SK-MEL-5 (cell line): ENCODE measurements around the genes LILRA4, LENG9, LILRA1, LILRB1 and KIR3DL3.

DNA sequence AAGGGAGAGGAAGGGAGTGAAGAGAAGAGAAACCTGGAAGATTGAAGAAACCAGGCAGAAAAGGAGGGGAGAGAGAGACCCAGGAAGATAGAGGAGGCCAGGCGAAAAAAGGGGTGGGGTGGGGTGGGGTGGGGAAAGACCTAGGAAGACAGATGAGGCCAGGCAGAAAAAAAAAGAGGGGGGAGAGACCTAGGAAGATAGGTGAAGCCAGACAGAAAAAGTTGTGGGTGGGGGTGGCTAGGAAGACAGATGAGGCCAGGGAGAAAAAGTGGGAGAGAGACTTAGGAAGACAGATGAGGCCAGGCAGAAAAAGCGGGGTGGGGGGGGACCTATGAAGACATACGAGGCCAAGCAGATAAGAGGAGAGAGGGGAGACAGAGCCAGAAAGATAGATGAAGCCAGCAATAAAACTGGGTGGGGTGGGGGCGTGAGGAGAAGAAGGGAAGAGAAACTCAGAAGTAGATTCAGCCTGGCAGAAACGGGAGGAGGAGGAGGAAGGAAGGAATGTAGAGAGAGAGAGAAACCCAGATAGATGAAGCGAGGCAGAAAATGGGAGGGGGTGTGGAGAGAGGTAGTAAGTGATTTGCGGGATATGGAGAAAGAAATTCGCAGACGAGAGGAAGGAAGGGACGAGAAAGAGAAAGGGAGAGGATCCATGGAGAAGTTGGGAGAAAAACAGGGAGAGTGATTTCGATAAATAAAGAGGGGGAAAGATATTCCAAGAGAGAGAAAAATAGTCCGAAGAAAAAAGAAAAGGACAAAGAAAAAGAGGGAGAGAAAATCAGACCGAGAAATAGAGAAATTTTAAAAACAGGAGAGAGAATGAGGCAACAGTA, 12.3 kb upstream of the CACNG6 start:
RAMPAGE:
- cytosol, long total RNA, result no peak
- long total RNA, result no peak
- nucleus, long total RNA, result no peak

DNA sequence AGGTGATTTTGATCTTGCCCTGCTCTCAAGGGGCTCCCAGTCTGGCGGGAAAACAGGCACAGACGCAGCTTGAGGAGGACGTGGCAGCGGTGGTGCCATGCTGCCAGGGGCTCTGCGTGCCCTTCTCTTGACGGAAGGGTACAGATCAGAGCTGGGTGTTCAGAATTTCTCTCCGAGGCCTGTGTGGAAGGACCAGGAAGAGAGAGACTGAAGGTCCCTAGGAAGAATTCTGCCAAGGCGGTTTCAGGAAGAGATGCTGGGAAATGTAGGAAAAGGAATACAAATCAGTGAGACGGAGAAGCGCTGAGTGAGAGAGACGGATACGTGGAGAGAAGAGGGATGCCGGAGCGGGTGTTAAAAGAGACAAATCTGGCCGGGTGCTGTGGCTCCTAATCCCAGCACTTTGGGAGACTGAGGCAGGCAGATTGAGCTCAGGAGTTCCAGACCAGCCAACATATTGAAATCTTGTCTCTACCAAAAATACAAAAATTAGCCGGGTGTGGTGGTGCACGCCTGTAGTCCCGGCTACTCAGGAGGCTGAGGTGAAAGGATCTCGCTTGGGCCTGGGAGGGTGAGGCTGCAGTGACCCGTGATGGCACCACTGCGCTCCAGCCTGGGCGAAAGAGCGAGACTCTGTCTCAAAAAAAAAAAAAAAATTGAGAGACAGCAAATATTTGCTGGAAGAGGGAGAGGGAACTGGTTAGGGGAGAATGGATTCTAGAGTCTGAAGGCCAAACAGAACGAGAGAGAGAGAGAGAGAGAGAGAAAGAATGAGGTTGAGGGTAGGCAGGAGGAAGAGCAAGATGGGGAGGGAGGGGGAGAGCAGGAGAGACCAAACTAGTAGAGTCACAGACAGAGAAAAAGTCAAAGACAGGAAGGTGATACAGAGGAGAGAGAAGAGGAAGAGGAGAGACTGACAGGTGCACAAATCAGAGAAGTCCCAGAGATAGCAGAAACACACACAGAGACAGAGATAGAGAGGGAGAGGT, 5.9 kb upstream of the CACNG6 start:
RAMPAGE:
- cytosol, long total RNA, result no peak
- long total RNA, result no peak
- nucleus, long total RNA, result no peak

DNA sequence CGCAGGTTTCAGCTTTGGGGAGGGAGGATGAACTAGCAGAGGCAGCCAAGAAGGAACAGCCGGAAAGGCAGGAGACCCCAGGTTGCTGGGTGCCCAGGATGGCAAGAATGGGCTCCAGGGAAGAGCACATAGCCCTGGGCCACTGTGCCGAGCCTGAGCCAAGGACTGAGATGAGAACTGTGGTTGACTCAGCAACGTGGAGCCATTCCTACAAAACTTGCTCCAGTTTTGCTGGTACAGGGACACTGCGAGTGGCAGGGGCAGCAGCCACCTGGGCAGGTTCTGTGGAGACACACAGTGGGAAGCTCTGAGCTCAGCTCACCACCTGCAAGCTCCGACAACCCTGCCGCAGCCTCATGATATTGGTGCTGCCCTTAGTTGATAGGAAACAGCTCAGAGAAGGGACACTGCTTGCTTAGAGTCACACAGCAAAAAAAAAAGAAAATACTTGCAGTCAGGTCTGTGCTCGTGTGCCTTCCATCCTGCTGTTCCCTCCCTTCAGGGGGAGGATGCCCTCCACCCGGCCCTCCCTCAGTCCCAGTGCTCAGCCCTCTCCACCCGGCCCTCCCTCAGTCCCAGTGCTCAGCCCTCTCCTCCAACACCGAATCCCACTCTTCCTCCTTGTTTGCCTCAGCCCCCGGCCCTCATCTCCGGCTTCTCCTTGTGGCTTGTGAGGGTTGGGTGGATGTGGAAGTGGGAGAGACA, 6.0 kb downstream of the TFPT start:
RAMPAGE:
- cytosol, long total RNA, result no peak
- long total RNA, result no peak
- nucleus, long total RNA, result no peak

DNA sequence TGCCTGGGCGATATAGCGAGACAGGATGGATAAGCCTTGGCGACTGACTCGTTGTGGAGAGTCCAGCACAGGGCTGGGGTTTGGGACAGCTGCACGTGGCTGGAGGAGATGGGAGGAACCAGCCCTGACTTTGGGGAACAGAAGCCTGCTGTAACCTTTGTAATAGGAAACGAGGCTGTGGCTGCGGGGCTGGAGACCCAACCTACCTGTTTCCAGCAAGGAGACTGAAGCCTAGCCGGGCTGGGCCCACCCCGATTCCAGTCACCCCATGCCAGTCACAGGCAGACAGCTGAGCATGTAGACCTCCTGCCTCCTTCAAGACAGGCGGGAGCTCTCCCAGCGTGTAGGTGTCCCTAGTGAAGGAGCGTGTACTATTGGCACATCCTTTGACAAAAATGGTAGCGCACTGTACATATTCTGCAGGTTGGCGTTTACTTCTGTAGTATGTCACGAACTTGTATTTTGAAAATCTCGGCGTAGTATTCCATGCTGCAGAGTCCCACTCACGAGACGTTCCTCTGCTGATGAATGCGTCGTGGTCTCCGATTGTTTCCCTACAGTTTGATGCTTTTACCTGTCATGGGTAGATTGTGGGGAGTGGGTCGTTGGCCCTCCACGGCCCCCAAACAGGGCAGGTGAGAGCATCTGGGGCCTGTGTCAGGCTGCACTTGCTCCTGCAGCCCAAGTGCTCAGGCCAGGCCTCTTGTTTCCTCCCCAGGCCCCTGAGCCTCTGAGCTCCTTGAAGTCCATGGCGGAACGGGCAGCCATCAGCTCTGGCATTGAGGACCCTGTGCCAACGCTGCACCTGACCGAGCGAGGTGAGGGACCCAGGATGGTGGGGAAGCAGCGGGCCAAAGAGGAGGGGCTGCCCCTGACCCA, 7.8 kb downstream of the LENG1 start:
RAMPAGE:
- cytosol, long total RNA, result no peak
- long total RNA, result no peak
- nucleus, long total RNA, result no peak

GRCh38 chr19:54152731-54153350, 6.7 kb downstream of the LENG1 start:
RAMPAGE:
- cytosol, long total RNA, result no peak
- long total RNA, result no peak
- nucleus, long total RNA, result no peak

RAMPAGE:
- cytosol, long total RNA, result no peak
- long total RNA, result no peak
- nucleus, long total RNA, result no peak
Measured at GRCh38 chr19:54207915-54208948, 7.6 kb downstream of the RPS9 start.

DNA sequence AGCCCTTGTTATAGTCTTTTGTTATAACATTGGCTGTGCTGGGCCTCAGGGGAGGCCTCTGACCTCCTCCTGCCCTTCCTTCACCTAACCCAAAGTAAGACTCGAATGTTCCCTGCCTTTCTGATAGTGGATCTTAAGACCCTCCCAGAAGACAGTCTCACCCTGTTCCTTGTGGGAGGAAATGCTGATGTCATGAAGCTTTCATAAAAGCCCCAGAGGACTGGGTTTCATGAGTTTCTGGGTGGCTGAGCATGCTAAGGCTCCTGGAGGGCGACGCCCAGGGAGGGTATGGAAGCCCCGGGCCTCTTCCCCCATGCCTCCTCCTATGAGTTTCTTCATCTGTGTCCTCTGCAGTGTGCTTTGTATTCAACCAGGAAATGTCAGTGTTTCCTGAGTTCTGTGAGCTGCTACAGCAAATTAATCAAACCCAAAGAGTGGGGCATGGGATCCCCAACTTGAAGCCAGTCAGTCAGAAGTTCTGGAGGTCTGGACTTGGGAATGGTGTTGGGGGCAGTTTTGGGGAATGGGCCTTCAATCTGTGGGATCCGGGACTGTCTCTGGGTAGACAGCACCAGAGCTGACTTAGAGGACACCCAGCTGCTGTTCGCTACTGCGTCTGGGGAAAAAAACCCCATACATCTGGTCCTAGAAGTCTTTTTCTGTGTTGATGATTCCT, 1.9 kb upstream of the LILRB2 start:
RAMPAGE:
- cytosol, long total RNA, result no peak
- long total RNA, result no peak
- nucleus, long total RNA, result no peak

DNA sequence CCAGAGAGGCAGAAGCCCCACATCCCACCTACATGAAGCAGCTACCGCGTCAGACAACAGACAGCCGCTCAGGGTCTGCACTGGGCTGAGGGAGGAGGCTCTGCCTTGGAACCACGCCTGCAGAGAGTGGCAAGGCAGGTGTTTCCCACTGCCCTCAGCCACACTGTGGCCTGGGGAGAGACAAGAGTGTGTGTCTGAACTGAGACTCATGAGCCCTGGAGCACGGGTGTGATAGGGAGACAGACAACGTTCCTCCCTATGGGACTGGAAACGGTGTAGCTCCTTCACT, 5.4 kb upstream of the LILRB2 start:
RAMPAGE:
- cytosol, long total RNA, result no peak
- long total RNA, result no peak
- nucleus, long total RNA, result no peak

DNA sequence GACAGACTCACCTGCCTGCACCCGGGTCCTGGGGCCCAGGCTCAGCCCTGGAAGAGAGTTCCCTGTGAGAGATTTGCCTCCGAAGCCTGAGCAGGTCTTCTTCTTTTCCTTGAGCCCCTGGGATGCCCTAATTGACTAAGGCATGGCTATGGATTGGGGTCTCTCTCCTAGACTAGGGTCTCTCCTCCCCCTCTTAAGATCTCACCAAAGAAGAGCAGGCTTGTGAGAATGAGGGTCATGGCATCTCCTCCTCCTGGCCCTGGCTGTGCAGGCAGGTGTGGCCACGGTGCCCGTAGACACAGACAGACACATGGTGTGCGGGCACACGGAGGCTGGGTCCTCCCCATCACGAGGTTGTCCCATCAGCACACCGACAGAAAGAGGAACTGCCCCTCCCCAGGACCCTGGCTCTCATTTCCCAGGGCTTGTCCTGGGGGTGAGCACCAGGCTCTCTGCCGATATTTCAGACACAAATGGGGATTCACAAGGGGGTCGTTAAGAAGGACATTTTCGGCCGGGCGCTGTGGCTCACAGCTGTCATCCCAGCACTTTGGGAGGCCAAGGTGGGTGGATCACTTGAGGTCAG, at the start of gene LILRA4:
TSS of gene LILRA4 (minus strand) at position 308 of the 586 bp plus-strand sequence.
RAMPAGE:
- cytosol, long total RNA, result no peak
- long total RNA, result no peak
- nucleus, long total RNA, result no peak

DNA sequence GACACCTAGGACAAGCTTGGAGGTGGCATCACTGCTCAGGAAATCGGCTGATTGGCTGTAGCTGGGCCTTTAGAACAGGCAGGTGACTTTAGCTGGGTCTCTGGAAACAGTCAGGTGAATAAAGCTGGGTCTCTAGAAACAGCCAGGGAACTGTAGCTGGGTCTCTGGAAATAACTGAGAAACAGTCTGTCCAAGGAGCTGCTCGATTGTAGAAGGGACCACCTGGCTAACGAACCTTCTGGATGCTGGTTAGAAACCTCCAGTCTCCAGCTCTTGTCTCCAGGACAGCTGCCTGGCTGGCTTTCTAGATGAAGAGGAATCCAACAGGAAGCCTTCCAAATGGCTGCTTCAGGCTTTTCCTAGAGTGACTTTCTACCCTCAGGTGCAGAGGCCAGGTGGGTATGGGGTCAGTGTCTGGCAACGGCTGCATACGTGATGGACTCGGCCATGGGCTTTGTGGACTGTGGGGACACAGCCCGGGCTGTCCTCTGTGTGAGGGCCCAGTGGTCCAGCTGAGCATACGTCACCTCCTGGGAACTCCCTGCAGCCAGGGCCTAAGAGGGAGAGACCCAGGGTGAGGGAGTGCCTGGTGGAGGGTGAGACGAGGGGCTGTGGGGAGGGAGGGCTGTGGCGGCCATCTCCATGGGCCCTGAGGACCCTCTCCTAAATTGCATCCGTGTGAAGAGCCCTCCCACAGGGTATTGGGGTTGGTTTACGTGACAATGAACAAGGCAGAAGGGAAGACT, 9.7 kb downstream of the LAIR1 start:
RAMPAGE:
- cytosol, long total RNA, result no peak
- long total RNA, result no peak
- nucleus, long total RNA, result no peak

DNA sequence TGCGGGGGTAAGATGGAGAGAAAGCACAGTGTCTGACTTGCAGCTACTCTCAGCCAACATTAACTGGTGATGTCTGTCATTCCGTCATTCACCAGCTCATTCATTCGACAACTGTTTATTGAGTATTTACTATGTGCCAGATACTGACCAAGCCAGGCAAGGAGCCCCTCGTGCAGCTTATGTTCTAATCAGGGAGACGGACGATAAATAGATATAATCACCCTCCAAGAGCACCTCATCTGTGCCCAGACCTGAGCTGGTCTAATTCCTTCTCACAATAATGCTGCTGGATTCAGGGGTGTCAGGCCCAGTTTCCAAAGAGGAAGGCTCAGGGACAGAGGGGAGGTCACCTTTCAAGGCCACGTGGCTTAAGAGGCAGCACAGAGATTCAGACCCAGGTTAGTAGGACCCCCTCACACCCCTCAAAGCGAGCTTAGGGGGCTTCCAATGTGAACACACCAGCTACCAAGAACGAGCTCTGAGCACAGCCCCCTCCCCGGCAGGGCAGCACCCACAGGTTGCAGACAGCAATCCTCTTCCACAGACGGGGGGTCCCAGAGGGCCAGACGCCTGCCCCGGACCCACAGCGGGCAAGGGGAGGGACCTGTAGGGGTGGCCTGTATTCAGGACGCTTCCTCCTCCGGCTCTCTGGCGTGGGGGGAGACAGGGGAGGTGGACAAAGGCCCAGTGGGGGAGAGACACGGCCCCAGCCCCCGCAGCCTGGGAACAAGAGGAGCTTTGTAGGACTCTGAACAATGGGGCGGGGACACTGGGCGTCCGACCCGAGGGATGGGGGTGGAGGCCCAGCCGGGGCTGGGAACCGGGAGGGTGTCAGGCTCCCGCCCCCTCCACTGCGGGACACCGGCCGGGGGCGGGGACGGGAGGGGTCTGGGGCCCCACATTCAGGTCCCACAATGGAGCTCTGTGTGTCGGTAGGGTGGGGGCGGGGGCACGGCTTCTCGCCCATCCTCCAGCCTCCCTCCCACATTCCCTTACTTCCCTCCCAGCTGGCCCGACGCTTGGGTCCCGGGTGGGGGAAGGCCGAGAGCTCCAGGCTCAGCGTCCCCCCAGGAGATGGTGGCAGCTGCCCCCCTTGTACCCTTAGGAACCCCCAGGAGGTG, 4.8 kb downstream of the TTYH1 start:
RAMPAGE:
- cytosol, long total RNA, result no peak
- long total RNA, result no peak
- nucleus, long total RNA, result no peak

GRCh38 chr19:54456460-54457339, 6.9 kb downstream of the LENG9 start:
RAMPAGE:
- cytosol, long total RNA, result no peak
- long total RNA, result no peak
- nucleus, long total RNA, result no peak

GRCh38 chr19:54463489-54464330, at the start of gene LENG9:
LENG9 (minus strand) TSS chr19:54463778.
RAMPAGE:
- cytosol, long total RNA, result no peak
- long total RNA, result no peak
- nucleus, long total RNA, result no peak

RAMPAGE:
- cytosol, long total RNA, result no peak
- long total RNA, result no peak
- nucleus, long total RNA, result no peak
Measured at GRCh38 chr19:54497881-54498079, 4.9 kb upstream of the LAIR2 start.

RAMPAGE:
- cytosol, long total RNA, result no peak
- long total RNA, result no peak
- nucleus, long total RNA, result no peak
Measured at GRCh38 chr19:54561664-54562358, 11.8 kb upstream of the LILRA2 start.

RAMPAGE:
- cytosol, long total RNA, result no peak
- long total RNA, result no peak
- nucleus, long total RNA, result no peak
Measured at GRCh38 chr19:54593206-54593806, at the start of gene LILRA1. LILRA1 (plus strand) TSS chr19:54593632.

GRCh38 chr19:54616628-54617548, 13.4 kb upstream of the LILRB1 start:
RAMPAGE:
- cytosol, long total RNA, result no peak
- long total RNA, result no peak
- nucleus, long total RNA, result no peak

RAMPAGE:
- cytosol, long total RNA, result no peak
- long total RNA, result no peak
- nucleus, long total RNA, result no peak
Measured at GRCh38 chr19:54630104-54631068, at the start of gene LILRB1. LILRB1 (plus strand) TSS chr19:54630484.

RAMPAGE:
- cytosol, long total RNA, result no peak
- long total RNA, result no peak
- nucleus, long total RNA, result no peak
Measured at GRCh38 chr19:54667405-54668210, 4.8 kb downstream of the LILRB4 start.

DNA sequence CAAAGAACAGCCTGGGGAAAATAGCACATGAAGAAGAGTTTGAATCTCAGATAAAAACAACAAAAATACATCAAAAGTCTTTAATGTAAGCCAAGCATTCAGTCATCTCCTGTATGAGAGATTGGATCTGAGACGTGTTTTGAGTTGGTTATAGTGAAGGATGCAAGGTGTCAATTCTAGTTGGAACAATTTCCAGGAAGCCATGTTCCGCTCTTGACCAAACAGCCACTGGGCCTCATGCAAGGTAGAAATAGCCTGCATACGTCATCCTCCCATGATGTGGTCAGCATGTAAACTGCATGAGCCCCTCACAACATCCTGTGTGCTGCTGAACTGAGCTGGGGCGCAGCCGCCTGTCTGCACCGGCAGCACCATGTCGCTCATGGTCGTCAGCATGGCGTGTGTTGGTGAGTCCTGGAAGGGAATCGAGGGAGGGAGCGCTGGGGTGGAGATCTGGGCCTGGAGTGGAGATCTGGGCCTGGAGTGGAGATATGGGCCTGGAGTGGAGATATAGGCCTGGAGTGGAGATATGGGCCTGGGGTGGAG, at the start of gene KIR3DL3:
TSS of gene KIR3DL3 (plus strand) at position 319 of the 546 bp plus-strand sequence.
RAMPAGE:
- cytosol, long total RNA, result no peak
- long total RNA, result no peak
- nucleus, long total RNA, result no peak